Right lobe of liver (tissue), 4 donors: Measurements from ENCODE around the gene NBPF8.

GRCh38 chr1:120414684-120415418 lies at the start of gene NBPF8:
Gene NBPF8, plus strand, starts transcription at chr1:120415035.
- PRO-cap, 4 experiments, result peak in 3 of 4 experiments; most common plus-strand start chr1:120415286 (in 1); most common minus-strand start chr1:120415240 (in 3)
- RAMPAGE, long total RNA, 2 experiments, result start-site peak on the plus strand in 2 of 2 experiments, at chr1:120414948-120415092 at its widest, 42 to 45 reads per replicate

DNA sequence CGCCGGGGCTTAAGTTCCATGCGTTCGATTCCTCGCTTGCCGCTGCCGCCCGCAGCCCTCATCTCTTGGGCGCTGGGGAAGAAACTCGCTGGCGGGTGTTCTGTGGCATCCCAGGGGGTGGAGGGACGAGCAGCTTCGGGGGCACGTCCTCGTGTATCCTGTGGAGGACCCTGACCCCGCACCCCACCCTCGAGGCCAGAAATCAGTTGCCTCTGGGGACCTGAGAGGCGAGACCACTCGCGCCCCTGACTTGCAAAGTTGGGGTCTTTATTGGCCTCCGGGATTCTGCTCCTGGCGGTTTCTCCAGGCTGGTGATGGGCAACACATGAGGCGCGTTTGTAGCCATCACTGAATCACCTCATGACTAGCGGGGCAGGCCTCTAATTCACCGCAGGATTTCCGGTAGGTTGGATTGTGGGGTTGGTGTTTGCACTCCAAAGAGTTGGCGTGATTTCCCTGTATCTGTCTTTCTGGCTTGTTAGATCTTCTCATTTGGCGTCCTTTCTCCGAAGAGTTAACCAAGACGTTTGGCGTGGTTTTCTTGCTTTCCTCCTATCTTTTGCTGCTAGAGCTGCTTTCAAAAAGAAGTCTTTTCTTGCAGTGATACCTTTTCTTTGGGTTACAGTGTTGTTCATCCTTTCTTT lies 708 bp downstream of the NBPF8 start:
- PRO-cap, 4 experiments, result peak in 4 of 4 experiments; most common plus-strand start position 437 of the sequence (in 4); most common minus-strand start position 355 of the sequence (in 4)
- RAMPAGE, long total RNA, 2 experiments, result start-site peak on the minus strand in 1 of 2 experiments, centred at position 370 of the sequence, 9 reads per replicate

GRCh38 chr1:120464206-120464696 lies 49.4 kb downstream of the NBPF8 start:
- PRO-cap, 4 experiments, result no peak in any of the 4 experiments
- RAMPAGE, long total RNA, 2 experiments, result no peak in any of the 2 experiments

DNA sequence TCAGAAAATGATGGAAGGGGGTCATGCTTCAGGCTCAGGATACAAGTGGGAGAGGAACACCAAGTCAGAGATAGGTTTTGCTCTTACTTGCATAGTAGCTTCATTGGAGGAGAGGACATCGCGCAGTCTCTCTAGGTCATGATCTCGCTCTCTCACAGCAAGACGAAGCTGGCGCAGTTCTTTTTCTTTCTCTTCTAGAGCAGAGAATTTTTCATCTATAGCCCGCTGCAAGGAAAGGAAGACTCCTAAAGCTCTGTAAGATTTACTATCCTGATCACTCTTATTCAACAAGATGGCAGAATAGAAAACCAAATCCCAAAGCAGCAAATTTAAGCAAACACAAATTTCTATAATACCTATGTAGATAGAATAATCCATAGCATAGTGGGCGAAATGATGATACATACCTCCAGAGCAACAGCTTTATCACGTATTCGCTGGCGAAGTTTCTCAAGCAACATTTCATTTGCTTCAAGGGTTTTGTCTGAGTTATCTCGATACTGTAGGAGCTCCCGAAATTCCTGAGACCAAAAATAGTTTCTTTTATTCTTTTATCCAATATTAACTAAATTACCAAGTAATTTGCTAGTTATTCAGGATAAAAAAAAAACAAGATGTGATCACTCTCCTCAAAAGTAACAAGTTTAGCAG lies 129.2 kb downstream of the NBPF8 start:
- PRO-cap, 4 experiments, result no peak in any of the 4 experiments
- RAMPAGE, long total RNA, 2 experiments, result no peak in any of the 2 experiments

DNA sequence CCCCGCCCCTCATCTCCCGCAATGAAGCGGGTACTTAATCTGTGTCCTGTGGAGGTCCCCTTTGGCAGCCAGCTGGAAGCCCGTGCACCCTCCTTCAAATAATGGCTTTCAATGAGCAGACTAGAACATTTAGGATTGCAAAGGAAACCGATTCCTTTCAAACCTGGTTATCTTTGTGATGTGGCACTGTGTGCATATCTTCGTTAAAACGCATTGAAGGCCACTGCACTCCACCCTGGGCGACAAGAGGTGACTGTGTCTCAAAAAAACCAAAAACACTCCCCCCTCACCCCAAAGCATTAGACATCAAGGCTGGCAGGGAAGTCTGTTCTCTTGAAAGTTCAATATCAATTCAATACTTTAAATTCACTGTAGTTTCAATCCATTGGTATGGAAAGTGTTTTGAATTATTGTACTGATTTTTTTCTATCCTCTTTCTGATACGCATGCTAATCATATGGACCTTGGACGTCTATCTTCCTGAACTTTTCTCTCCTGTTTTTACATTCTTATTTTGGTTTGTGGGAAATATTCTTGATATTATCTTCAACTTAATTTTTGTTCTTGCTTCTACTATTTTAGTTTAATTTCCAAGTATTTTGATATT lies 51.8 kb downstream of the PPIAL4A start:
- PRO-cap, 4 experiments, result no peak in any of the 4 experiments
- RAMPAGE, long total RNA, 2 experiments, result no peak in any of the 2 experiments

- PRO-cap, 4 experiments, result no peak in any of the 4 experiments
- RAMPAGE, long total RNA, 2 experiments, result no peak in any of the 2 experiments
Observed at GRCh38 chr1:120952197-120952780, 62.7 kb downstream of the PPIAL4A start.

- PRO-cap, 4 experiments, result no peak in any of the 4 experiments
- RAMPAGE, long total RNA, 2 experiments, result no peak in any of the 2 experiments
Observed at GRCh38 chr1:144545464-144546132, 47.1 kb upstream of the PPIAL4F start.

- PRO-cap, 4 experiments, result no peak in any of the 4 experiments
- RAMPAGE, long total RNA, 2 experiments, result no peak in any of the 2 experiments
Observed at GRCh38 chr1:144560027-144560308, 32.7 kb upstream of the PPIAL4F start.

DNA sequence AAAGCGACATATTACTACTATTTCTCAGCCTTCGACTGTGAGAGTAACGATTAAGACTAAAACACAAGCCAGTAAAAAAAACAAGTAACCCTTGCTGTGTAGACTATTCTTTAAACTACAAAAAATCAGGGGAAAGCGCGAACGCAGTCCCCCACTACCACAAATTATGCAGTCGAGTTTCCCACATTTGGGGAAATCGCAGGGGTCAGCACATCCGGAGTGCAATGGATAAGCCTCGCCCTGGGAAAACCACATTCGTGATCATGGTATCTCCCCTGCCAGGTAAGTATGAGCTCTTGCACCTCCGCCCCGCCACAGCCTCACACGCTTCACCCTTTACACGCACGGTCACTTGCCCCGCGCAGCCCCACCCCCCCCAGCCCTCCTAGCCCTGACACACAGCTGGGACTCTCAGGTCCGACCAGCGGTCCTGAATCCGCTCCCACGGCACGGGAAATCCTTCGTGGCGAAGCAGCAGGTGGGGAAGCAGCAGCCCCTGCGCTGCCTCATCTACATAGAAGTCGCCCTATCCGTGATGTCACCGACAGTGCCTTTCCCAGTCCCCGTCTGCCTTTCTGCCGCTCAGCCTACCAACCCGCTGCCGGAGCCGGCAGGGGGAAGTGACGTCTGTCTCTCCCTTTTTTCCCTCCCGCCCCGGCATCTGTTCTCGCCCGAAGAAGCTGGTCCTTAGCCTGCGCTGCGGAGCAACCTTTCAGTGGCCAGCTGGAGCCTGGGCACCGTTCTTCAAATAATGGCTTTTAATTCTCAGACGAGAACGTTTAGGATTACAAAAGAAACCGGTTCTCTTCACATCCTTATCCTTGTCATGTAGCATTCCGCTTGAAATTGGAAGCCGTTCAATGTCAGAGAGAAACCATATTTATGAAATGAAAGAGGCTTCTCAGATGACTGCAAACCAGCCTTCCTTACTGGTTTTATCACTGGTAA lies 31.9 kb upstream of the PPIAL4F start:
- PRO-cap, 4 experiments, result peak in 2 of 4 experiments; most common plus-strand start position 285 of the sequence (in 1); most common minus-strand start position 290 of the sequence (in 2)
- RAMPAGE, long total RNA, 2 experiments, result no peak in any of the 2 experiments

DNA sequence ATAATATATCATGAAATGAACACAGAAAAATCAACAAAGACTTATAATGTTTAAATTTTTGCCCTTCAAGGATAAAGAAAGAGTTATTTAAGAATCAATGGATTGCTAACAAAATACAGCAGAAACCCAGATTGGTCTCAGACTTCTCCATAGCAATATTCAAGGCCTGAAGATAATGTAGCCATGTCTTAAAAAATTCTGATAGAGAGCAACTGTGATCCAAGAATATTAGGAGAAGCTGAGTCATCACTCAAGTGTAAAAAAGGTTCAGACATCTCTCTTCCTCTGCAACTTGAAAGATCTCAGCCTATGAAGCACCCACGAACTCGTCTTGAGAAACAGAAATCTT lies 85.3 kb downstream of the SRGAP2B start:
- PRO-cap, 4 experiments, result peak in 2 of 4 experiments; most common plus-strand start position 290 of the sequence (in 2)
- RAMPAGE, long total RNA, 2 experiments, result no peak in any of the 2 experiments

DNA sequence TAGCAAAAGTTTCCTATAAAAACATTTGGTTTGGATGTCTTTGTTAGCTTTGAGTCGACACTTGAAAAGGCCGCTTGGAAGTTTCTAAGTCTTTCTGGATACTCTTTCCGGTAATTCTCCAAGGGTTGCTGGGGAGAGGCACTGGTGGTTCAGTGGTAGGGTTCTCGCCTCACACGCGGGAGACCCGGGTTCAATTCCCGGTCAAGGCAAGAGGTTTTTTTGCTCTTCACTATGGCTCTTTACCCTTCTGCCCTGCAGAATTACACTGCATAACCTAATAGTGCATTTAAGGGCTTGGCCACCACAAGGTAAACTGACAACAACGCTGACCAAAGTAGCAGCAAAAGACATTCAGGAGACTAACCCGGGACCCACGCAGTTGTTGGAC lies 65.2 kb downstream of the FAM72D start:
- PRO-cap, 4 experiments, result no peak in any of the 4 experiments
- RAMPAGE, long total RNA, 2 experiments, result no peak in any of the 2 experiments

DNA sequence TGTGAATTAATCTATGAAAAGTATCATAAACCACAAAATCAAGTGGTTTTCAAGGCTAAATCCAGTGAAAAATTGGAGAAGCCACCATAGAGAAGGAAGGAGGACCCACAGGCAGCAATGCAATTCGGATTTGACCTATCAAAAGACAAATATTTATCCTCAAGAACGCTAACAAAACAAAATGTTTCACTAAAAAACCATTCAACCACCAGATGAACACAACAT lies 39.2 kb downstream of the RNF115 start:
- PRO-cap, 4 experiments, result no peak in any of the 4 experiments
- RAMPAGE, long total RNA, 2 experiments, result no peak in any of the 2 experiments

DNA sequence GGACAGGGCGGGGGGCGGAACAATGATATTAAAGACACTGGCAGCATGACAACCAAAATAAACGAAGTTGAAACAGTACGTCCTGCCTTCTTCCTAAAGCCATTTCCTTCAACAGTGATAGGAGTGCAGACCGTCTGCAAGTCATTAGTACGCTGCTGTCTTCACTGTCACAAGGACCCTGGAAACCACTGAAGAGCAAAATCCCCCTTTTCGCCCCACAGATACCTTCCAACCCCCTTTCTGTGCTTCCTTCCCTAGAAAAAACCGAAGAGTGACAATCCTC lies 922 bp downstream of the RNF115 start:
- PRO-cap, 4 experiments, result peak in 3 of 4 experiments; most common plus-strand start position 103 of the sequence (in 1); most common minus-strand start position 116 of the sequence (in 1)
- RAMPAGE, long total RNA, 2 experiments, result no peak in any of the 2 experiments

GRCh38 chr1:145824572-145825035 lies 604 bp downstream of the POLR3C start:
- PRO-cap, 4 experiments, result no peak in any of the 4 experiments
- RAMPAGE, long total RNA, 2 experiments, result no peak in any of the 2 experiments

DNA sequence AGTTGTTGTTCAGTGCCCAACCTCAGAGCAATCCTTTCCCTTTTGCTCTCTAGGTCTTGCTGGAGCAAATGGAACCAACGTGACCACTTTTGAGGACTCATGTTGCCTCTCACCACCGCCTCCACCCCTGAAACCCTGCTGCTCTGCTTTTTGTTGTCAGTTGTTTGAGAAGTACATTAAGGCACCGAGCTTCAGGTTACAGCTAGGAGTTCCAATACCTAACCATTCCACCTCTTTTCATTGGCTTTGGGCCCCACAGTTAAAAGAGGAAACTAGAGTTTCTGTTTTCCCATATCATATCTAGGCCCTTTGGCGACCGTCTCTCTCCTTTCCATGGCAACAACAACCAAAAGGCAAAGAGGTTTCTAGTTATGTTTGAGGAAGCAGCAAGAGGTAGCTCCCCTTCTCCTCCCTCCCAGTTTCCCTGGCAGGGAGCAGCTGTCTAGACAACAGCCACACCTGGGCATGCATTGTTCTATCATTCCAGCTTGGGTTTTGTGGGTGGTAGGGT lies 5.9 kb downstream of the ANKRD35 start:
- PRO-cap, 4 experiments, result no peak in any of the 4 experiments
- RAMPAGE, long total RNA, 2 experiments, result no peak in any of the 2 experiments

DNA sequence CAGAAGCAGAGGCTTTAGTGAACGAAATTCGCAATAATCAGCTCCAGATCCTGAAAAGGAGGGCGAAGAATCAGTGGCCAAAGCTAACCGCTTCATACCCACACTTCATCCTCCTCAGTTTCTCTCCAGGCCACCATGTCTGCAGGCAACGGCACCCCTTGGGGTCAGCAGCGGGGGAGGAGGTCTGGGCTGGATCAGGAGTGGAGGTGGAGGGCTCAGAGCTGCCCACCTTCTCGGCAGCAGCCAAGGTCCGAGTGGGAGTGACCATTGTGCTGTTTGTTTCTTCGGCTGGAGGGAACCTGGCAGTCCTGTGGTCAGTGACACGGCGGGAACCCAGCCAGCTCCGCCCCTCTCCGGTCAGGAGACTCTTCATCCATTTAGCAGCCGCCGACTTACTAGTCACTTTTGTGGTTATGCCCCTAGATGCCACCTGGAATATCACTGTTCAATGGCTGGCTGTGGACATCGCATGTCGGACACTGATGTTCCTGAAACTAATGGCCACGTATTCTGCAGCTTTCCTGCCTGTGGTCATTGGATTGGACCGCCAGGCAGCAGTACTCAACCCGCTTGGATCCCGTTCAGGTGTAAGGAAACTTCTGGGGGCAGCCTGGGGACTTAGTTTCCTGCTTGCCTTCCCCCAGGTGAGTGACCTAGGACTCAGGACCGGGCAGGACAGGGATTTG lies 883 bp upstream of the PEX11B start:
- PRO-cap, 4 experiments, result peak in 4 of 4 experiments; most common plus-strand start position 441 of the sequence (in 3); most common minus-strand start position 301 of the sequence (in 3)
- RAMPAGE, long total RNA, 2 experiments, result no peak in any of the 2 experiments

DNA sequence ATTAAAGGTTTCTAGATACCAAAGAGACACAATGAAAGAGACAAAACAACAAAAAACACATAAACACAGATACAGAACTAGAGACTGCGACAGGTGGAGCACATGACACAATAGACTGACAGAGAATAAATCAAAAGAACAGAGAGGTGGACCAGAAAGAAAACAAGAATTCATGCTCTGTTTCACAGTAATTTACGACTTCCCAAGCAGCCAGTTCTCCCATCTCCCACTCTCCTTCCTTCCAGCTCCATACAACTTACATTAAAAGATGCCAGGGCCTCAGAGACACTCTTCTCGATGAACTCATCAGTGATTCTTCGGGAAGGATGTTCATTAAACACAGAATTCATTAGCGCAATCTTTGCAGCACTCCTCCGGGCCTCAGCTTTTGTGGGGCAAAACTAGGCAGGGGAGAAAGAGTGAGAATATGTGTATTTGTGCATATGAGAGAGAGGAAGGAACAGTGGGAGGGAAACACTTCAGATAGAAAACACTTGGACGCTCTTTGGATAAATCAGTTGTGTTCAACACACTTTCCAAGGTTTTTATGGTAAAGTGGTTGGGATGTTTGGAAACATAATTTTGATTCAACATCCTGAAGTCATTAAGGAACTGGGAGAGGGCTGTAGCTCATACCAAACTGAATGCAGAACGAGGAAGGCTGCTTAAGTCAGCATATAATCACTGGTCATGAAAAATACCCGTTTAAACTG lies 15.2 kb downstream of the LIX1L start:
- PRO-cap, 4 experiments, result no peak in any of the 4 experiments
- RAMPAGE, long total RNA, 2 experiments, result no peak in any of the 2 experiments

DNA sequence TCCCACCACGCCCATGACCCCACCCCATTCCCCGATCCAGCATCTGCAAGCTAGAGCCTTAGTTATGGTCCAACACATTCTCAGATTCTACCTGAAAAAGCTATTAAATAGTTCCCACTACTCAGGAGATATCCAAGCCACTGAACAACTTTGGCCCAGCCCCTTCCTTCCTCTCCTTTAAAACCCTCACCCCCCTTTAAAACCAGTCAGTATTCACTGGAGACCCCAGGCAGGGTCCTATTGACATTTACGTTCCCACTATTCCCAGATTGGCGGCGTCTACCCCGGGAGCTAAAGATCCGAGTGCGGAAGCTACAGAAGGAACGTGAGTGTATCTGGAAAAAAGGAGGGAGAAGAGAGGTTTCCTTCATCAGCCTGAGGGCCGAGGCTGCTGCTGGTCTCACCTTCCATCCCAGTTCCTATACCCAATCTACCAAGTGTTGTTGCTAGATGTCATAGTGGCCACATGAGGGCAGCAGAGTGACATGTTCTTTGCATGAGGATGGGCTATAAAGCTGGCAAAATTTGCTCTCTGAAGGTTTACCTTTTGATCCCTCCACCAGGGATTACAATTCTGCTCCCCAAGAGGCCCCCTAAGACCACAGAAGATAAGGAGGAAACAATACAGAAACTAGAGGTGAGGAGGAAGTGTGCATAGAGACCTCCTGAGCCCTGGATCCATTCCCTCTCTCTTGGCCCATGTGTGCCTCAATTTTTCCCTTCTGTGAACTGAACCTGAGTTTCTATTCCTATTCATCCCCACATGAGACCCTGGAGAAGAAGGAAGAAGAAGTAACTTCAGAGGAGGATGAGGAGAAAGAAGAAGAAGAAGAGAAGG lies 12.9 kb downstream of the POLR3GL start:
- PRO-cap, 4 experiments, result peak in 2 of 4 experiments; most common minus-strand start position 421 of the sequence (in 1)
- RAMPAGE, long total RNA, 2 experiments, result no peak in any of the 2 experiments

- PRO-cap, 4 experiments, result no peak in any of the 4 experiments
- RAMPAGE, long total RNA, 2 experiments, result no peak in any of the 2 experiments
Observed at GRCh38 chr1:145983812-145984360, 12.5 kb downstream of the TXNIP start.

DNA sequence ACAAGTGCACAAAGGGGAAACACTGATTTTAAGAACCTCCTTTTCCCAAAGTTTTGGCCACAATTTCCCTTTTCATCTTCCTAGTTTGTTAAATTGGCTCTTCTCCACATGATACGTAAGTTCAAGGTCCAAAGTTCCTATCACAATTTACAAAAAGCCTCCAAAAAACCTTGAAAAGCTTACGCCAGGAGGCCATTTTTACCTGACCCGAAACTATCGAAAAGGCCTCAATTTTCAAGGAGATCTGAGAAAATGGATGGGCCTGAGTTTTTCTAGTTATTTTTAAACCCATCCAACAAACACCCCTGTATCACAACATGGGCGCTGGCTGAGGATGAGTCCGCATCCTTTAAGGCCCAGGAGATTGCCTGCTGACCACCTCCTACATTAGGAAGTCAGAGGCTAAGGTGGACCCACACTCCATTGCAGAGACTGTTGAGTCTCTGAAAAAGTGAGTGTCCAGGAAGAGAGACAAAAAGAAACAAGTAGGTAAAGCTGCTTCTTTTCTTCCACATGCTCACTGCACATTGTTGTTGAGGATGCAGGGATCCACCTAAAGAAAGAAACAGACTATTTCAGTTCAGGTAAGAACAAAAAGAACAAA lies 2.9 kb downstream of the TXNIP start:
- PRO-cap, 4 experiments, result peak in 2 of 4 experiments; most common minus-strand start position 431 of the sequence (in 1)
- RAMPAGE, long total RNA, 2 experiments, result no peak in any of the 2 experiments